Endometrial microvascular endothelial cells (primary cell): Measurements from ENCODE around the genes PABIR3, CT45A7 and FHL1.

DNA sequence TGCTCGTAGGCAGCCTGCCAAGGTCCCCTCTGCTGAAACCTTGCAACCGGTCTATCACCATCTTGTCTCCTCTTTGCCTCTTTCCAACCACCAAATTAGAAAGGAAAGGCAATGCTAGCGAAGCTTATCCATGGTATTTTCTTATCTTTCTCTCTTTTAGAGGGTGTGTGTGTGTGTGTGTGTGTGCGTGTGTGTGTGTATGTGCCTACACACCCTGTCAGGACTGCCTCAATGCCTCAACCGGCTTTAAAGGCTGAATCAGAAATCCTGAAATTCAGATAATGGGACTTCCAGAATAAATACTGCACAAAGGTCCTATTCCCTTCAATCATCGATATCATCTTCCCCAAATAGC, 124.4 kb upstream of the MBNL3 start:
- RAMPAGE, long total RNA, result no peak

- RAMPAGE, long total RNA, result no peak
Measured at GRCh38 chrX:134038940-134039333, 53.5 kb upstream of the GPC3 start.

DNA sequence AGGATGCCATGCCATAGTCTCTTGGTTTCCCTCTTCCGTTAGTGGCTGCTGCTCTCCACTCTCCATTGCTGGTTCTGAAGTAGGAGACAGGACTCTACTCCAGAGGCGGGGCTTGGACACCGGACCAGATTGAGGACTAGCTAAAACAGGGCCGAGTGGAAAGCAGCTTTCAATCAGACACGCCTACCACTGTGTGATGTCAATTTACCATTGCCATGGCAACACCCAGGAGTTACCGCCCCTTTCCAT, 88.7 kb upstream of the CCDC160 start:
- RAMPAGE, long total RNA, result no peak

- RAMPAGE, long total RNA, result no peak
Measured at GRCh38 chrX:134427750-134428423, 32.1 kb upstream of the HPRT1 start.

DNA sequence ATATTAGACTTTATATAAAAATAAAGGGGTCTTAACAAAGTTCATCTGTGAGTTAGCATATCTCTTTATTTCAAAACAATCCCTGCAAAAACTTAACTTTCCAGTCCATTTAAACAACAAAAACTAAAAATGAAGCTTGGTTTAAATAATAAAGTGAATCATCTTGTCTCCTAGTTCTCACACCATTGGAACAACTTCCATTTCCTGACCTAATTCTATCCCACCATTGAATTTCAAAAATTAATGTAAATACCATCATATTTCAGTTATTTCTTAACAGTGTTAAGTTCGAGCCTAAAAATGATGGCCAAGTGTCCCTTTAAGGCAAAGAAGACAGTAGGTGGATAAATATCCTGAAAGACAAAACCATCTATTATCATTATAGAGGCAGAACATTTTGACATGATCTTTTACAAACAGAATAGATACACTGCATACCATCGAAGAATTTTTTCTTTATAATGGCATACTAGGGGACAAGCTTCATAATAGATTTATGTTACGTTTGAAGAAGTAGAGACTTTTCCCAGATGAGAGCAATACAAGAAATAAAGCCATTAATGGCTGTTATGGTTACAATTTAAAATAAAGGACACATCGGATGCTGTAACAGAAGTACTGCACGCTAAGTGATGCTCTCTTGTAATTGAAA, 27.1 kb downstream of the PABIR2 start:
- RAMPAGE, long total RNA, result no peak

- RAMPAGE, long total RNA, result no peak
Measured at GRCh38 chrX:134806899-134807322, at the start of gene PABIR3. TSS of gene PABIR3 (plus strand) at chrX:134807237.

- RAMPAGE, long total RNA, result no peak
Measured at GRCh38 chrX:135097575-135098303, 773 bp downstream of the SMIM10L2B start.

DNA sequence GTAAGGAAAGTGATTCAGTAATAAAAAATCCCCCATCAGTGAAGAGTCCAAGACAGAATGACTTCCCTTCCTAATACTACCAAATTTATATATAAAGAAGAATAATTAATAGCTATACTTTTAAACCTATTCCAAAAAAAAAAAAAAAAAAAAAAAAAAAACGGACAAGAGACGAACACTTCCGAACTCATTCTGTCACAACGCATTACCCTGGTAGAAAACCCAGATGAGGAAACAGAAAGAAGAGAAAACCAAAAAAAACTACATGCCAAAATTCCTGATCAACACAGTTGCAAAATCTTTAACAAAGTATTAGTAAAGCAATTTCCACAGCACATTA, 5.3 kb downstream of the CT55 start:
- RAMPAGE, long total RNA, result no peak

DNA sequence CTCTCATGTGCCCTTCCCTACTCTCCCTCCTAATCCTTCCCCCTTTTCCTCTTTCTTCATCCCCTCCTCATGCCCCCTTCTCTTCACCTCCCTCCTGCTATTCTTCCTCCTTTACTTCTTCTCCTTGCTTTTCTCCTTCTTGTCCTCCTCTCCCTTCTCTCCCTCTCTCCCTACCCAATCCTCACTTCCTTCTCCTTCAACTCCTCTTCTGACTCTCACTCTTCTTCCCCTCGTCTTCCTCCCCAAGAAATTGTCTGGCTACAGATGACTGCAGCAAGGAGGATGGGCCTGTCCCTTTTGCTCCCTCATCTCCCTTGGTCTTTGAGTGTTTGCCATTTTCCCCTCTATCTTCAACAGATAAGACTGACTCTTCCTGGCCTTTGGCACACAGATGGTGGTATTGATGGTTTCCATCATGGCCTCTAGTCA, 5.1 kb downstream of the ZNF75D start:
- RAMPAGE, long total RNA, result no peak

- RAMPAGE, long total RNA, result no peak
Measured at GRCh38 chrX:135360142-135360957, 15.8 kb downstream of the ZNF449 start.

GRCh38 chrX:135837003-135837727, at the start of gene CT45A7:
TSS of gene CT45A7 (minus strand) at chrX:135837280.
- RAMPAGE, long total RNA, result no peak

GRCh38 chrX:136028893-136029645, 43.8 kb downstream of the SLC9A6 start:
- RAMPAGE, long total RNA, result no peak

DNA sequence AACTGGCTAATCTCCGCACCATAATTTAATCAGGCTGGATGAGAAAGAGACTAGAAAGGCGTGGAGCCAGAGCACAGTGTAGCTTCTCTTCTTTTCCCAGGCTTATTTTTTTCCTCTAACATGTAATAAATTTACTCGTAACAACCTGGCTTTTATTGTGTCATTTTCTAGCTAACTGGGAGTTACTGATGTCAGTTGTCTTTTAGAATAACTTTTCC, 1.5 kb upstream of the FHL1 start:
- RAMPAGE, long total RNA, result no peak

- RAMPAGE, long total RNA, result no peak
Measured at GRCh38 chrX:136196517-136197303, at the start of gene FHL1. TSS of gene FHL1 (plus strand) at chrX:136197047.

GRCh38 chrX:136510552-136510935, 13.2 kb downstream of the HTATSF1 start:
- RAMPAGE, long total RNA, result no peak

DNA sequence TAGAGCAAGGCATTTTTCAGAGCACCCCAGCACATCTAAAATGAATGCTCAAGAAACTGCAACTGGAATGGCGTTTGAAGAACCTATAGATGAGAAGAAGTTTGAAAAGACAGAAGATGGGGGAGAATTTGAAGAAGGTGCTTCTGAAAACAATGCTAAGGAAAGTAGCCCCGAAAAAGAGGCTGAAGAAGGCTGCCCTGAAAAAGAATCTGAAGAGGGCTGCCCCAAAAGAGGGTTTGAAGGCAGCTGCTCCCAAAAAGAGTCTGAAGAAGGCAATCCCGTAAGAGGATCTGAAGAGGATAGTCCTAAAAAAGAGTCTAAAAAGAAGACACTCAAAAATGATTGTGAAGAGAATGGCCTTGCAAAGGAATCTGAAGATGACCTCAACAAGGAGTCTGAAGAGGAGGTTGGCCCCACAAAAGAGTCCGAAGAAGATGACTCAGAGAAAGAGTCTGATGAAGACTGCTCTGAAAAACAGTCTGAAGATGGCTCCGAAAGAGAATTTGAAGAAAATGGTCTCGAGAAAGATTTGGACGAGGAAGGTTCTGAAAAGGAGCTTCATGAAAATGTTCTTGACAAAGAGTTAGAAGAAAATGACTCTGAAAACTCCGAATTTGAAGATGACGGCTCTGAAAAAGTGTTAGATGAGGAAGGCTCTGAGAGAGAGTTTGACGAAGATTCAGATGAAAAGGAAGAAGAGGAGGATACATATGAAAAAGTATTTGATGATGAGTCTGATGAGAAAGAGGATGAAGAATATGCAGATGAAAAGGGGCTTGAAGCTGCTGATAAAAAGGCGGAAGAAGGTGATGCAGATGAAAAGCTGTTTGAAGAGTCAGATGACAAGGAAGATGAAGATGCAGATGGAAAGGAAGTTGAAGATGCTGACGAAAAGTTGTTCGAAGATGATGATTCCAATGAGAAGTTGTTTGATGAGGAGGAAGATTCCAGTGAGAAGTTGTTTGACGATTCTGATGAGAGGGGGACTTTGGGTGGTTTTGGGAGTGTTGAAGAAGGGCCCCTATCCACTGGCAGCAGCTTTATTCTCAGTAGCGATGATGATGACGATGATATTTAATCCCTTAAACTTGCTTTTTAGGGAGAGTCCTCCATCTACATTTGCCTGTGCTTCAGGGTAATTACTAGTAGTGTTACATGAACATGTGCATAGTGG, 13.9 kb downstream of the HTATSF1 start:
- RAMPAGE, long total RNA, result no peak

GRCh38 chrX:136587815-136588363, 55.9 kb downstream of the VGLL1 start:
- RAMPAGE, long total RNA, result no peak

GRCh38 chrX:136641730-136642060, 6.3 kb upstream of the CD40LG start:
- RAMPAGE, long total RNA, result no peak

- RAMPAGE, long total RNA, result no peak
Measured at GRCh38 chrX:136706863-136707062, 58.8 kb downstream of the CD40LG start.

GRCh38 chrX:136866200-136867105, 14.1 kb downstream of the RBMX start:
- RAMPAGE, long total RNA, result no peak